Neural cell (in vitro differentiated cells): Measurements from ENCODE around the genes NCR3LG1 and SAA1.

GRCh38 chr11:14904501-14905183 is 12.6 kb upstream of the CYP2R1 start:
- RAMPAGE, long total RNA: no peak

GRCh38 chr11:15910309-15911364 is 445.7 kb downstream of the SOX6 start:
- RAMPAGE, long total RNA: no peak

GRCh38 chr11:16346644-16347381 is 9.5 kb downstream of the SOX6 start:
- RAMPAGE, long total RNA: no peak

DNA sequence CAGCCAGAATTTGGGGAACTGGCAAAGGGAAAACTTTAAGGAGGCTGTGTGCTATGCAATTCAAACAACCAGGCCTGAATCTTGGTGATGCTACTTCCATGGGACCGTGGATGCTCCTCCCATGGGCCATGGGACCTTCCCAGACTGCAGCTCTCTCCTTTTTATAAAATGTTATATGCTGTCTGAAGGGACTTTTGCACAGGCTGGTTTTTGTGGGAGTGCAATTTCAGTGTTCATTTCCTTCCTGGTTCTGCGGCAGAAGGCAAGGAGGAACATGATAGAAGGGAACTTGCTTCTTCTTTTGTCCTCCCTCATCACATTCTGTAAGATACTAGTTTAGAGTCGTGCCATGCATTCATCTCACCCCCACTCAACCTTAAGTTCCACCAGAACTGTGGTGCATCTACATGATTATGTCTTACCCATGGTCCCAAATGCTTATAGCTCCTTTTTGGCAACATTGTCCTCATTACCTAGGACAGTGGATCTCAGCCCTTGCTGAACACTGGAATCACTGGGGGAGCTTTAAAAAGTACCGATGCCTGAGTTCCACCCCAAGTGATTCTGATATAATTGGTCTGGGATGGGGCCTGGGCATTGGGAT is 68.9 kb downstream of the C11orf58 start:
- RAMPAGE, long total RNA: no peak

GRCh38 chr11:16810305-16810821 is 71.9 kb downstream of the C11orf58 start:
- RAMPAGE, long total RNA: no peak

DNA sequence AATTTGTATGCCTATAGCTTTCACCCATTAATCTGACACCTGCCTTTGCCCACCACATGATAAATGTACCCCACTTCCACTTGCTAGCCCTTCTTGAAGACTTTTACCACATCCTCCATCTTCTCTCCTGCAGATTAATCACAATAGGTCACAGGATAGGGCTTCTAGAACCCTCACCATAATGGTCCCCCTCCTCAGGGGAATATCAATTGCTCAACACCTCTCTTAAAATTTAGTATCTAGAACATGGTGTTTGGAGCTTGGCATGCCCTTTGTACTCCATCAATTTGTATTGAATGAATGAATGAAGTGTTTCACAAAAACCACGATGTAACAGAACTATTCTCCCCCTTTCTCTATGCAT is 126.4 kb downstream of the C11orf58 start:
- RAMPAGE, long total RNA: no peak

GRCh38 chr11:16897324-16898121 is 116.7 kb downstream of the PLEKHA7 start:
- RAMPAGE, long total RNA: no peak

DNA sequence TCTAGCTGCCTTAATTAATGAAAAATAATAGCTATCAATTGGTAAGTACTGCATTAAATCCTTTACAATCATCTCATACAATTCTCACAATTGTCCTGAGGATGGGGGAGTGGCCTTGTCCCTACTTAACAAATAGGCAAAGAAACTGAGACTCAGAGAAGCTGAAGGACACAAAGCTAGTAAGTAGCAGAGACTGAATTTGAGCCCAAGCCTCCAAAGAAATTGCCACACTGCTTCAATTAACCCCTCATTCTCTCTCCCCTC is 92.0 kb downstream of the PLEKHA7 start:
- RAMPAGE, long total RNA: no peak

DNA sequence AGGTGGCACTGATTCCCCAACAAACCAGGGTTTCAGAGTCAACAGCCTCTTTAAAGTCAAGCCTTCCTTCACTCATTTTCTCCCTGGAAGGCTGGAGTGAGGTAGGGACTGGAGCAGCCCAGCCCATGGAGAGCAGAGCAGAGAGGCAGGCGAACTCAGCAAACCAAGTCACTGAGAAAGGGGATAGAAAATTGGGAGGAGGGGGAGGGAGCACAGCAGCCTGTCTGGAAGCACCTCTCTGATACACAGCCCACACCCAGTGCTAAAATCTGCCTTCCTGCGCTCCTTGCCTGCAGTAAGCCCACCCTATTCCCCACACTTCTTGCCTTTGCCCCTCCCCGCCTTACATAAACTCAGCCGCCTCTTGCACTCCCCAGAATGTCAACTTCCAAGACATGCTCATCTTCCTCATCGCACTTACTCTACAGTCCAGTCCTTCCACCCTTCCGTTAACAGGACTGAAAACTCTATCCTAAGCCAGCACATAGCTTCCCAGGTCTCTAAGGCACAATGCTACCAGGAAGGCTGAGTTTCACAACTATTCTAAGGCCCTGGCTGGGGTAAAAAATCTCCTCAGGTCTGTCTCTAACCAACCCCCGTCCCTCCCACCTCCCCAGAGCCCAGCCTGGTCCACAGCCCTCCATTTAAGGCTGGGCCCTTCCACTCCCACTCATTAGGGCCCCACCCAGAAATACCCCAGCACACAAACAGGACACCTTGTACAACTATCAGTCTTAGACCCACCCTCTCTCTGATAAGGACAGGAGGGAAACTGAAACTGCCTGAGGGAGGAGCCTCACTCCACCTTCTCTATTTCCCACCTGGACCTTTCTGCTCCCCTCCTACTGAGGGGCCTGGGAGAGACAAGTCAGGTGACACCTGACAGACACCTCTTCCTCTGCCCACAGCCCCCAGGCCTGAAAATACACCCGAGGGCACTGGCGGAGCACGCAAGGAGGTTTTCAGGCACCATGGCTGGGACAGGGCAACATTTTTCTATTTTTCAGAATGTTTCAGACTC is 90.5 kb downstream of the PLEKHA7 start:
- RAMPAGE, long total RNA: no peak

DNA sequence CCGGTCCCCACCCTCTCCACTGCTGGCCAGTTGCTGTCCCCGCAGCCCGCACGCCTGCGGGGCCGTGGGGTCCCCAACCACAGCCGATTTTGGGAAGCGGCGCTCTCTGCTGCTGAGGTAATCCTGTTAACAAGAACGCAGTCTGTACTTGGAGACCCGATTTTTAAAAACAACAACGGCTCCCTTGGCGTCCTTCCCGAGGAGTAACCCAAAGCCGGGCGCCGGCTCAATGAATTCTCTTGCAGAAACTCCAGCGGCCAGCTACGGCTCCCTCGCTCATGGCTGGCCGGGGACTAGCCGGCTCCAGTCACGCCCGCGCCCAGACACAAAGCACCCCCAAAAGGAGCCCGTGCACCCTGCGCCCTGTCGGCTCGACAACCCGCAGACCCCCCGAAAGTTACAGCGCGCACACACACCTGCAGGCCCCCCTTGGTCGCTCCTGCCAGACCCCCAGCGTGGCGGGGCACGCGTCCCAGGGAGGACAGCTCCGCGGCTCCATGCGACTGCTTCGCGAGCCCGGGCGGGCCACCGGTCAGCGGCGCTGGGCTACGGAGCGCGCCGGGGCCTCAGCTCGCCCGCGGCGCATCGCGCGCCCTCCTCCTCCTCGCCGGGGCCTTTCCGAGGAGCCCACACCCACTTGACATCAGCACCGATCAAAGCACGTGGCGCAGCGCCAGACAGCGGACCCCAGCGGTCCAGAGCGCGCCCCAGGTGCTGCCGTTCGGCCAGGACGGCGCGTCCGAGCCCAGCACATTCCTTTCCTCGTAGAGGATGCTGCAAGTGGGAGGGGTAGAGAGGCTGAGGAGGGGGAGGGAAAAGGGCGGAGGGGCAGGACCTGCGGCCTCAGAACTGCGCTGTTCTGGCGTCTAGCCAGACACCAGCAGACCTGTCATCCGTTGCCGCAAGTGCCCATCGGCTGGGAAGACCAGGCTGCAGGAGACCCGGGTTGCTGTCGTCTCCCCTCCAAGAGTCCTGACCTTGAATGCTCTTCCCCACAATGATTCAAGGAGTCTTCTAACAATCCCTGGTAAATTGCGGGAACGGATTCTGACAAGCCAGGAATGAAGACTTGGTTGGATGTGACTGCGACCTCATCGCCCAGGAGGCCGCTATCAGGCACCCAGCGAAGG is 88.7 kb downstream of the PLEKHA7 start:
- RAMPAGE, long total RNA: no peak

- RAMPAGE, long total RNA: no peak
Measured at GRCh38 chr11:16982327-16982935, 31.8 kb downstream of the PLEKHA7 start.

DNA sequence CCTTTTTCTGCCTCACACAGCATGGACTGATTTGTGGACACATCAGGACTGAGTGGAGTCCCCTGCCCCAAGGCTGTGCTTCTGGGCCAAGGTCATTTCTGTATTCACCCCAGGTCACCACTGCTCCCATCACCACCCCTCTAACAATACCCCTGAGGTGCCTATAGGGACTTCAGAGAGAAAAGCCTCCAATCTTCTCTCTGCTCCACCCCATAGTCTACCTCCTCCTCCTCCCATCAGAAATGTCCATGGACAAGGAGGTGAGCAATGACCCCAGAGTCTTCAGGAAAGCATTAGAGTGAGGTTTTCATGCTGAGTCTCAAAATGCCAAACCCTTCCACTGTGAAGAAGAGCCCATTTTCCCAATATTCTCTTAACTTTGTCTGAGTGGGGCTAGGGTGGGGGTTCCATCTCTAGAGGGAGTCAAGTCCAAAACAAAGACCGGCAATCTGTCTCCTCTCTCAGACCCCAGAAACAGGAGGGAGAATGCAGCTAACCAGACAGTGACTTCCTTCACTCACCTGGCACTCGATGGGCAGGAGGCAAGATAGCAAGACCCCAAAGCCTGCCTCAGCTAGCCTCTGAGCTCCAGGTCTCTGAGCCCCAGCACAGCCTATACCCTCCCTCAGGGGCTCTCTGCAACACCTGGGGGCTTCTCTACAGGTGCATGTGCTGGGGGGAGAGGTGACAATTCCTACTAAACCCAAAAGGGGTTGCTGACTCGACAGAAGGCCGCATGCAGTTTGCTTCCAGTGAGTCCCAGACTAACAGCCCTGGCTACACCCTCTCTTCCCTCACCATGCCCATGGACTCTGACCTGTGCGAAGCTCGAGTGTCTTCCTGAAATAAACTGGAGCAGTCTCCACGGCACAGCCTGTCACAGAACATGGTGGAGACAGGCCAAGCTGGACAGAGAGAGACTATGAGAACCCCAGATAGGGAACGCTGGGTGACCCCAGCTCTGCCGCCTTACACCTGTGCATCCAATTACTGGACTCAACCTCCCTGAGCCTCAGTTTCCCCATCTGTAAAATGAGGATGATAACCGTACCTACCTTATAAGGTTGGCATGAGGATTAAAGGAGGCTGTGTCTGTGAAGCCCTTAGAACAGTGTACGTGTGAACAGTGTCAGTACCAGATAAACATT is 16.8 kb downstream of the PLEKHA7 start:
- RAMPAGE, long total RNA: no peak

- RAMPAGE, long total RNA: no peak
Measured at GRCh38 chr11:17075026-17075270, 2.5 kb downstream of the RPS13 start.

DNA sequence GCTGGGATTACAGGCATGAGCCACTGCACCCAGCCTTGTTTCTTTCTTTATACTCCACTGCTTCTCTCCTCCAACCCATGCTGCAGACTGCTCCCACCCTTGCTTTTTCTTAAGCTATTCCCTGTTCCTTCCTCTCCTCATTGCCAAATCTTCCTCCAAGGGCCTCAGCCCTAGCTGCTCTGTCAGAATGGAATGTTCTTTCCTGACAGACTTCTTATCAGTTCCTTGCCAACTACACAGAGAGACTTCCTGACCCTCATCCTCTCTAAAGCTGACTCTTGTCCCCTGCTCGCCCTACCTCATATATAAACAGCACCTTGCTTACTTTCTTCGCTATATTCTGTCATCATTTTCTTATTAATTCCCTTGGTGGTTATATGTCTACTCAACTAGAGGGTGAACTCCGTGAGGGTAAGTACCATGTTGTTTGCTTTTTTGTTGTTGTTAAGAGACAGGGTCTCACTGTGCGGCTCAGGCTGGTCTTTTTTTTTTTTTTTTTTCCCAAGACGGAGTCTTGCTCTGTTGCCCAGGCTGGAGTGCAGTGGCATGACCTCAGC is 17.0 kb upstream of the PIK3C2A start:
- RAMPAGE, long total RNA: no peak

GRCh38 chr11:17351520-17352203 is at the start of gene NCR3LG1:
NCR3LG1 (plus strand) TSS chr11:17351800.
- RAMPAGE, long total RNA: no peak

DNA sequence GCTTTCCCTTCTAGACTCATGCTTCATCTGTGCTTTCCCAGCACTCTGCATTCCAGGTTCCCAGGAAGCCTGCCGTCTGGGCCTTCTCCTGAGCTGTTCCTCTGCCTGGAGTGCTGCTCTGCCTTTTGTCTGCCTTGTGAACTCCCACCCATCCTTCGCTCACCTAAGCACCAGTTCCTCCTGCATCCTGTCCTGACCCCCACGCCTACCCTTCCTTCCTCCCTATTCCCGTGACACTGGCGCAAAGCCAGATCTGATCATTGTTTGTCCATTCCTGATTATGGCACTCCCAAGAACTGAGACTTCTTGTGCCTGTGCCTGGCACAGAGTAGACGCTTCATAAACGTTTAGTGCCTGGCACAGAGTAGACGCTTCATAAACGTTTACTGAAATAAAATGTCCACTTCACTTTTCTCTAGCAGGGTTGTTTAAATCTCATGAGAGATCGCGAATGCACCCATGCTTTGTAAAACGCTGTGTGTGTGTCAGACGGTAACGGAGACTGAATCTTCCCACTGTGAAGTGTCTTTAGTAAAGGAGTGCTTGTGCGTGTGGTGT is 22.6 kb upstream of the KCNJ11 start:
- RAMPAGE, long total RNA: no peak

DNA sequence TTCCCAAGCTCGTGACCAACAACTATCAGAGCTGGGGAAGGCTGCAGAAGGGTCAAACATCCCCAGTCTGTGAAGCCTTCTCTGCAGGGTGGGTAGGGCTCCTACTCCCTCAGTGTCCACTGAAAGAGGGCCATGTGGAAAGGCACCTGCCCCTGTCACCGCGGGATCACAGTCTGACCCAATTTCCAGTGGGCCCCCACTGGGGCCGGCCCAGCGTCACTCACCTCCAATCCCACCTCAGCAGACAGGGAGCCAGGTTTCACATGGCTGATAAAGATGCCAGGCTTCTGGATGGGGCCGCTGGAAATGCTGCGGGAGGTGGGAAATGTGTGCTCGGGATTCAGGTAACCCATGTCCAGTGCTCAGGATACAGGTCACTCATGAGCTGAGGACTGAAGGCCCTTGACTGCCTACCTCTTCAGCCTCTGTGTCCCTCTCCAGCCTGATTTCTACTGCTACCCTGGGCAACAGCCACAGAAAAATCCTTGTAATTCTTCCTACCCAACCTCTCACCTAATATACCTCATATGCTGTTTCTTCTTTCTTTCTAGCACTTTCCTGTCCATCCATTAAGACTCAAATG is 19.9 kb downstream of the USH1C start:
- RAMPAGE, long total RNA: no peak

- RAMPAGE, long total RNA: no peak
Measured at GRCh38 chr11:18265825-18266412, at the start of gene SAA1. SAA1 (plus strand) TSS chr11:18266264.

DNA sequence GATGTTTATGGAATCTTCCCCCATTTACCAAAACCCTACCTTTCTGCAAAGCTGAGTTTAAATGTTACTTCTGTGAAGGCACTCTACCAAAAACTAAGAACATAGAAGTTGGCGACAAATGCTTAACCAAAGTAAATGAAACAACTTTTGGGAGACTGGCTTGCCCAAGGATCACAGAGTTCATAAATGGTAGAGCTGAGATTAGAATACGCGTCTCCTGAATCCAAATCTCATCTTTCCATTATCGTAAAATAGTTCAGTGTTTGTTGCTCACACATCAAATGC is 657 bp downstream of the HPS5 start:
- RAMPAGE, long total RNA: no peak

DNA sequence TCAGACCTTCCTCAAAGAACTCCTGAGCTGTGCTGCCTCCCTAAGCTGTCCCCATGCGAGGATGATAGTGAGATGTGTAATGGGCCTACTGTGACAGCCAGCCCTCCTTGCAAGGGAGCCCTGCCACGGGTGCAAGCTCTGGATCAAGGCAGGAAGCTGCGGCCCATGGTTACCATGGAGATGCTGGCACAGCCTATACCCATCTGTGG is 11.1 kb upstream of the LDHA start:
- RAMPAGE, long total RNA: no peak